ENCODE results near the genes KRTAP10-3, KRTAP10-7 and KRTAP12-1.

GRCh38 chr21:43600441-43601045 is 35.6 kb downstream of the H2BC12L start:
- RRBS = no CpG with 5 or more reads among the region's 5 CpGs

DNA sequence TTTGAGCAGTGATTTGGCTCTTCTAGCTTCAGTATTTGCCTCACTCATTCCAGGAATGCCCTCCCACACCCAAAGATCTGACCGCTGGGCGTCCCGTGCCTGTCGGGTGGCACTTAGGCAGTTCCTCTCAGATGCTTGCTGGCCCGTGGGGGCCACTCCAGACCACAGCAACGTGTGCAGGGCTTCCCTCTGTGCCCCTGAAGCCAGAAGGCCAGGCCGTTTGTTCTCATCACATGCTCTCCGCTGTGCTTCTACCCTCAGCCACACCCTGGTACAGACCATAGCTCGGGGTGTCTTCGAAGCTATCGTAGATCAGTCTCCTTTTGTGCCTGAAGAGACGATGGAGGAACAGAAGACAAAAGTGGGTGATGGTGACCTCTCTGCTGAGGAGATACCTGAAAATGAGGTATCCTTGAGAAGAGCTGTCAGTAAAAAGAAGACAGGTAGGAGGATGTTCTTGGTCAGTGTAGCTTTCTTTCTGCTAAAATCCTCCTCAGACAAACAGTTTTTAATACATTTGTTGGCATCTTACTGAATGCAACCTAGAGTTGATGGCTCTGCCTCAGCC is 17.2 kb downstream of the RRP1B start:
- RRBS = no CpG with 5 or more reads among the region's 12 CpGs

GRCh38 chr21:43929089-43930151 is 64.4 kb downstream of the AGPAT3 start:
- RRBS = 94% methylated on average over 4 of the region's 42 CpGs

GRCh38 chr21:44068018-44068592 is 39.1 kb upstream of the PWP2 start:
- RRBS = no CpG with 5 or more reads among the region's 9 CpGs

DNA sequence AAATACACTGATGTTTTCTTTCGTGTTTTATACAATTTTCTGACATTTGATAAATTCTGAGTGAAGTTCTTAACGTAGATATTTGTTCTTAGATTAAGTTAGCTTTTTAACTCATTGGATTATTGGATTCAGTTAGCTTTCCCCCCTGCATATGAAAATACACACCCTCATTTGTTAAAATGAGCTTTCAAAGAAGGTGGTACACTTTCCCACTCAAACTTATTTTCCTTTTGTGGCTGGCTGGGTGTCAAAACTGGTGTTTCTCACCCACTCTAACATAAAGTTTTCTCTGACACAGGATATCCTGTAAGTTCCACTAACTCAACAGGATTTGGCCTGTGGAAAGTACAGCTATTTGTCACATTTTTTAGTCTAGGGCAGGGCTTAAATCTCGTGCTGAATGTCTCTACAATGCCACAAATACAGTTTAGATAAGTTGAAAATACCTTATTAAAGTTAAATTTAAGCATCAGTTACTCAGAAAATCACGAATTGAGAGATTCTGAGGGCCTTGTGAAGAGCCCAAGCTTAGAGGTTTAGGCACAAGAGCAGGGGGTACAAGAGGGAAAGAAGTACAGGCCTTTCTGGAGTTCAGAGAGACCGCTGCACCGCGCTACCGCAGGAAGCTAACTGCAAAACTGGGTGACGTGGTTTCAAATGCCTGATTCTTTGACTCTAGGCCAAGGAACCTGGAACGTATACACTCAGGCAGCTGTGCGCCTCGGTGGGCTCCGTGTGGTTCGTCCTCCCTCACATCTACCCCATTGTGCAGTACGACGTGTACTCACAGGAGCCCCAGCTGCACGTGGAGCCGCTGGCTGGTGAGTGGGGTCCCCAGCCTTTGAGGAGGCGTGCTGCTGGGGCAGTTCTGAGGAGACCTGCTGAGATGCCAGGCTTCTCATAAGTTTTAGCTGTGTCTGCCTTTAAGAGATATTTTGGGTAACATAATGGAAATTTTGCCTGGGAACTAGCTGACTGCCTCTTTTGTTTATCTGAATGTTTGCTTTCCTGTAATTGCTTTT is 23.4 kb upstream of the PWP2 start:
- RRBS = no CpG with 5 or more reads among the region's 19 CpGs

GRCh38 chr21:44303393-44304358 is 3.8 kb downstream of the PFKL start:
- RRBS = no CpG with 5 or more reads among the region's 24 CpGs

DNA sequence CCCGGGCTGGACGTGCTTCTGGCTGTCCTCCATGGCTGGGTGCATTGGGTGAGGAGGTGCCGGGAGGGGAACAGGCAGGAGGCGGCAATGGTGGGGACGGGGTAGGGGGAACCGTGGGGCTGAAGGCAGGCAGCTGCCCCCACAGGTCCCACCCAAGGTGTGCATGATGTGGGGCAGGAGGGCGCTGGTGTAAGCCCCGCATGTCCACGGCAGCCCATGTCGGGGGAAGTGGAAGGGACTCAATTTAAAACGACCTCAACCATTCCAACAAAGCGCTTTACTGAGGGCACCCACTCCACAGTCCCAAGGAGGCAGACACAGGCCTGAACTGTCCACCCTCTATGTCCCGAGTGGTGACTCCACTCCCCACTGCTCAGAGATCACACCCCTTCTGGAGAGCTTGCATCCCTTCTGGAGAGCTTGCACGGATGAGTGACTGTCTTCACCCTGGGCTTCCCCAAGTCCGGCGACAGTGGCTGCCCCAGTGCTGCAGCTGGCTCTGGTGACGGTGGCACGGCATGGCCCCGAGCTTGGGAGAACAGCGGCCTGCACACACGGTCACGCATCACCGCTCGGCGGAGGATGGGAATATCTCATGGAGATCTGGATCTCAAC is 10.4 kb downstream of the CFAP410 start:
- RRBS = 85% methylated on average over 3 of the region's 25 CpGs

- RRBS = no CpG with 5 or more reads among the region's 8 CpGs
Measured at GRCh38 chr21:44423421-44423743, 31.9 kb upstream of the LRRC3 start.

DNA sequence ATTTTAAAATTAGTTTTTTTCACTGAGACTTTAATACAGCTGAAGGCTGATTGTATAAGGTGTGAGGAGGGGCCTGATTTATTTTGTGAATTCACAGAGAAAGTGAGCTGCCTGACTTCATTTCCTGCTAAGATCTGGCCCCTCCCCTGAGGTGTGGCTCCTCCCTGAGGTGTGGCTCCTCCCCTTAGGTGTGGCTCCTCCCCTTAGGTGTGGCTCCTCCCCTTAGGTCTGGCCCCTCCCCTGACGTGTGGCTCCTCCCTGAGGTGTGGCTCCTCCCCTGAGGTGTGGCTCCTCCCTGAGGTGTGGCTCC is 27.1 kb upstream of the LRRC3 start:
- RRBS = no CpG with 5 or more reads among the region's 1 CpG

- RRBS = no CpG with 5 or more reads among the region's 2 CpGs
Measured at GRCh38 chr21:44428589-44429163, 26.6 kb upstream of the LRRC3 start.

GRCh38 chr21:44558583-44558969 is at the start of gene KRTAP10-3:
Gene KRTAP10-3 (minus strand): TSS chr21:44558795.
- RRBS = no CpG with 5 or more reads among the region's 11 CpGs

DNA sequence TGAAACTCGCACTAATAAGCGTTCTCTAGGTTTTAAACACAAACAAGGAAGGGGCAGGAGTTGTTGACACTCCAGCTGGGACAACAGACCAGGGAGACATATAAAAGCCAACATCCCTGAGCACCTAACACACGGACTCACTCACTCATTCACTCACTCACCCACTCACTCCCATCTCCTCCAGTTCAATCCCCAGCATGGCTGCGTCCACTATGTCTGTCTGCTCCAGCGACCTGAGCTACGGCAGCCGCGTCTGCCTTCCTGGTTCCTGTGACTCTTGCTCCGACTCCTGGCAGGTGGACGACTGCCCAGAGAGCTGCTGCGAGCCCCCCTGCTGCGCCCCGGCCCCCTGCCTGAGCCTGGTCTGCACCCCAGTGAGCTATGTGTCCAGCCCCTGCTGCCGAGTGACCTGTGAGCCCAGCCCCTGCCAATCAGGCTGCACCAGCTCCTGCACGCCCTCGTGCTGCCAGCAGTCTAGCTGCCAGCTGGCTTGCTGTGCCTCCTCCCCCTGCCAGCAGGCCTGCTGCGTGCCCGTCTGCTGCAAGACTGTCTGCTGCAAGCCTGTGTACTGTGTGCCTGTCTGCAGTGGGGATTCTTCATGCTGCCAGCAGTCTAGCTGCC is at the start of gene KRTAP10-7:
Gene KRTAP10-7 (plus strand): TSS at position 173 of the 621 bp plus-strand sequence.
- RRBS = no CpG with 5 or more reads among the region's 18 CpGs

DNA sequence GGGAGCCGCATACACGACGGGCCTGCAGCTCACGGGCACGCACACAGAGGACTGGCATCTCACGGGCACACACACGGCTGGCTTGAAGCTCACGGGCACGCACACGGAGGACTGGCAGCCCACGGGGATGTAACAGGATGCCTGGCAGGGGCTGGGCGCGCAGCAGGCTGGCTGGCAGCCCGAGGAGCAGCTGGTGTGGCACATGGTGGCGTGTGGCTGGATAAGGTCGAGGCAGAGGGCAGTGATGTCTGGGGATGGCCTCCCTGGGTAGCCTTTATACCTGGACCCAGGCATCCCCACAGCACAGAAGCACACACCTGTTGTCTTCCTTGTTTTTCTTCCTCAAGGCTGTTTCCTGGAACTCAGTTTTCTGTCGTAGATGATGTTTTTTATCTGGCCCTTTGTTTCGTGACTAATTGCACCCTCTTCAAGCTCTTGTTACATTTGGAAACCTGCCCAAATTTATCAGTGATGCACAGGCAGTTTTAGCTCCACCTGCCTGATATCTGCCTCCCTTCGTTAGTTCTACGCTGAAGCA is at the start of gene KRTAP12-1:
Gene KRTAP12-1 (minus strand): TSS at position 244 of the 538 bp plus-strand sequence.
- RRBS = no CpG with 5 or more reads among the region's 20 CpGs

- RRBS = no CpG with 5 or more reads among the region's 16 CpGs
Measured at GRCh38 chr21:44773544-44774292, 27.9 kb downstream of the UBE2G2 start.

GRCh38 chr21:44850089-44850828 is 23.2 kb downstream of the PTTG1IP start:
- RRBS = no CpG with 5 or more reads among the region's 24 CpGs

DNA sequence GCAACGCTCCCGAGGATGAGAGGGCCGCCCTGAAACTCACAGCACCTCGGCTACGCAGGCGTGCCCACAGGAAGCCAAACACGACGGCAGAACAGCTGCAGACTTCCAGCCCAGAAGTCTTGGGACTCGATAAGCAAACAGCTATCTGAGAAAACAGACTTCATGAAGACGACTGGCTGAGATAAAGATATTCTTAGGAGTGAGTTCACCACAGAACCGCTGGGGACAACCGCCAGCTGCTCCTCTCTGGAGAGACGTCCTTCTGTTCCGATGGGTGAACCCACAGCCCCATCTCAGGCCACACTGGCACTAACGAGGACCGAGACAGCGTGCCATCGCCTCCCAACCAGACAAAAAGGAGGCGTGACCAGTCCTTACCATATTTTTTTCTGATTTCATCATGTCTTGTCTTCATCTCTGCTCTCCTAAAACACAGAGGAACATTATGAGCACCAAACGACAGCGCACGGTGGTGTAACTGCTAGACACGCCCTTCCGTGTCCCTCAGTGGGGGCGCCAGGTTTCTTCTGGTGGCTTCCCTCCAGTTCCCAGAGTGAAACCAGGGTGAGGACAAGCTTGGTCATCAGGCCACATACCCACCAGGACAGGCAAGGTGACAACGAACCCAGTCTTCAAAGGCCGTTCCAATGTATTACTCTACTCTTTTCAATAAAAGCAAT is 18.5 kb downstream of the PTTG1IP start:
- RRBS = no CpG with 5 or more reads among the region's 27 CpGs

DNA sequence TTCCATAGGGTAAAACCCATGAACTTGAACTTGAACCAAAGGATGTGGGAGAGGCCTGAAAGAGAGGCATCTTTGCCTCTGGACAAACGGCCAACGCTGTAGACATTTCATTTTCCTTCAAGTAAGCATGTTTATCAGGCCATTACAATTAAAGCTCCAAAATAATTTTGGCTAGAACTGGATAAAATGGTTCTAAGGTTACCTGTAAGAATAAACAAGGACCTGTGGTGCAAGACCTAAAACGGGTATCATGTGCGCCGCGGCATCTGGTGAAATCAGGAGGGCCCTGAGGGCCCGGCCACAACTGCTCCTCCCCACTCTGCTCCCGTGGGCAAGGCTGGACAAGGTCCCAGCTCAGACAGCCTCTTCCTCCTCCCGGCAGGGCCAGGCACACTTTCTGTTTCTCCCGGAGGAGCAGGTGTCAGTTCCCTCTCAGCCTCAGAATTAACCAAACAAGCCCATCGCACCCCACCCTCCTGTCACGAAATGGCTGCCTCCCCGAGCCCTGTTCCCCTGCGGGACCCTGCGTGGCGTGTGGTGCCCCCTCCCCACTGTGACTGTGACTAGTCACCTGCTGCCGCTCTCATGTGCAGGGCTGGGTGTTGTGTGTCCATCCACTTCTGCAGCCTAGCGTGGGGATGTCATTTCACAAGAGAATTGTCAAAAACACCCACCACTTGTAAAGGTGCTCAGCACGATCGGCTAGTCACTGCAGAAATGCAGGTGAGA is 15.2 kb downstream of the PTTG1IP start:
- RRBS = 46% methylated on average over 3 of the region's 20 CpGs

DNA sequence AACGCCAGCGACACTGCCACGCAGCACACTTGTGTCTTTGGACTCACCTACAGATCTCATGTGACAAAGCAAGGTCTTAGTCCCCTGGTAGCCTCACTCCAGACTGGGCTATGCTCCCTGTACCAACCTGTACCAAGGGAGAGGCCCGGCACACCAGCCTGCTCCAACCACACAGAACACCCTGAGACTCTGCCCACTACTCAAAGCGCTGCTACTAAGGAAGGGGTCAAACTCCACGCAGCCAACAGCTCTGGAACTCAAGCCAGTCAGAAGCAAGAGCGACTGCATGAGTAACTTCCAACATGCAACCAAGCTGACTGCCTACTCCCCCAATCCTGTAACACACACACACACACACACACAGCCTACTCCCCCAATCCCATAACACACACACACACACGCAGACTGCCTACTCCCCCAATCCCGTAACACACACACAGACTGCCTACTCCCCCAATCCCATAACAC is 7.6 kb downstream of the PTTG1IP start:
- RRBS = no CpG with 5 or more reads among the region's 9 CpGs

GRCh38 chr21:44888809-44889604 is 15.5 kb upstream of the PTTG1IP start:
- RRBS = 82% methylated on average over 21 of the region's 55 CpGs

DNA sequence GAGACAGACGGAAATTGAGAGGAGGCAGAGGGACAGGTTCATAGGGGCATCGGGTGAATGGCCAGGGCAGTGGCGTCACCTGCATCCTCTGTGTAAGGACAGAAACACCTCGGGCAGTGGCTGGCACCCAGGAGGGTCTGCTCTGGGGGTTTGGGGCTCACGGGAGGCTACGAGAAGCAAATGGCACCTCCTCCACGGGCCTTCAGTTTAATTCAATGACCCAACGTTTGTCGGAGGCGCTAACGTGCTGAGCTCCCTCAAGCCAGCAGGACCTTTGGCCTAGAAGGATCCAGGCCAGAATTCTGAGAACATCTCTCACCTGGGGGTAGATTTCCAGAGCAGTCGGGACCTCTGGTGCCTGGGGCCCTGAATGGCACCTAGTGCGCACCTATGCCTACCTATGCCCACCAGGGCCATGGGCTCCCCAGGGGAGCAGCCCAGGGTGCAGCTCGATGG is 20.6 kb upstream of the PTTG1IP start:
- RRBS = no CpG with 5 or more reads among the region's 14 CpGs

Measured in AG09309 (cell line).